Bronchus (tissue), 1 donor: ENCODE results near the genes GAPDHS, IGFLR1, POLR2I and ZNF566.

- PRO-cap, result no peak
Observed at GRCh38 chr19:35533264-35533963, at the start of gene GAPDHS. TSS of gene GAPDHS (plus strand) at chr19:35533456.

DNA sequence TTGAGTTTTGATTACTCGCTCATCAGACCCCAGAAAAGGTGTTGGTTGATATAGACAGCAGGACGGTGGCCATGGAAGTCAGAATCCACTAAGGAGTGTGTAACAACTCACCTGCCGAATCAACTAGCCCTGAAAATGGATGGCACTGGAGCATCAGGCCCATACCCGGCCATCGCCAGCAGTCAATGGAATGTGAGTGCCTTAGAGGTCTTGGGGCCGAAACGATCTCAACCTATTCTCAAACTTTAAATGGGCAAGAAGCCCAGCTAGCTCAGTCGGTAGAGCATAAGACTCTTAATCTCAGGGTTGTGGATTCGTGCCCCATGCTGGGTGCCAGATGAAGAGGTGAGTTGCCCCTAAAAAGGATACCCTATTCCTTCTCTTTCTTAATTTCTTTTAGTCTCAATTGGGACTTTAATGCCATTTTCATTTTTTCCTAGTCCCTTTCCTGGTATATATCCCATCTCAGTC, 10.3 kb upstream of the PMIS2 start:
- PRO-cap, result no peak

DNA sequence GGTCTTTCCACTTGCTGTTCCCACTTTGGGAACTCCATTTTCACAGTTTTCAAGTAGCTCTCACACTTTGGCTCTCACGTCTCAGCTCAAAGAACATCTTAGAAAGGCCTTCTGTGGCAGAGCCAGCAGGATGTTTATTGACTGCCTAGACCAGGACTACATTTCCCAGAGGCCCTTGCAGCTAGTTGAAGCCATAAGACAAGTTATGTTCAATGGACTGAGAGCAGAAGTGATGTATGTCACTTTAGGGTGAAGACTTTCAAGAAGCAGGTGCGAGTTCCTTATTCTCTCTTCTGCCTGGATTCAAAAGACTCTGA, 4.3 kb upstream of the HAUS5 start:
- PRO-cap, result no peak

DNA sequence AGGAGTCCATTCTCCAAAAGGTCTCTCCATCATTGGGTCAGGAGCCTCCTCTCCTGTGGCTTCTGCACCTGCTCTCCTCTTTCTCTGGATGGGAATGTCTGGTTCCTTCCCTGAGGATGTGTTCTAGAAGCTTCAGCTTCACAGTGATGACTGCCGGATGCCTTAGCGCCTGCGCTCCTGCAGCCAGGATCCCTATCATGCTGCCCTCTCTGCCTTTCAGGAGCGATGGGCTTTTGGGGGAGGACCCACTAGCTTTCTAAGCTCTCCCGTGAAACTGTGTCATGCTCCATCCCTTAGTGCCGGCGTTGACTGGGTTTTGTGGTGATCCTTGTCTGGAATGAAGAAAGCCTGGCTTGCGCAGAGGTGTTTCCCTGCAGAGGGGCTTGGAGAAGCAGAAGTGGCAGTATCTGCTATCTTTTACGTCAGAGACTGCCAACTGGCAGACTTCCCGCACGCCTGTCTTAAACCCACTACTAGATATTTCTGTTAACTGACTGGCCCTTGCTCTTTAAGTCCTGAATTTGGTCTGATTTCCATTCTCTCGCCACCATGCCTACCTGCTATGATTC, 3.9 kb upstream of the KMT2B start:
- PRO-cap, result no peak

GRCh38 chr19:35741894-35742945, at the start of gene IGFLR1:
TSS of gene IGFLR1 (minus strand) at chr19:35742452.
- PRO-cap, result bidirectional peak, plus-strand start at chr19:35742558, minus-strand start at chr19:35742441

DNA sequence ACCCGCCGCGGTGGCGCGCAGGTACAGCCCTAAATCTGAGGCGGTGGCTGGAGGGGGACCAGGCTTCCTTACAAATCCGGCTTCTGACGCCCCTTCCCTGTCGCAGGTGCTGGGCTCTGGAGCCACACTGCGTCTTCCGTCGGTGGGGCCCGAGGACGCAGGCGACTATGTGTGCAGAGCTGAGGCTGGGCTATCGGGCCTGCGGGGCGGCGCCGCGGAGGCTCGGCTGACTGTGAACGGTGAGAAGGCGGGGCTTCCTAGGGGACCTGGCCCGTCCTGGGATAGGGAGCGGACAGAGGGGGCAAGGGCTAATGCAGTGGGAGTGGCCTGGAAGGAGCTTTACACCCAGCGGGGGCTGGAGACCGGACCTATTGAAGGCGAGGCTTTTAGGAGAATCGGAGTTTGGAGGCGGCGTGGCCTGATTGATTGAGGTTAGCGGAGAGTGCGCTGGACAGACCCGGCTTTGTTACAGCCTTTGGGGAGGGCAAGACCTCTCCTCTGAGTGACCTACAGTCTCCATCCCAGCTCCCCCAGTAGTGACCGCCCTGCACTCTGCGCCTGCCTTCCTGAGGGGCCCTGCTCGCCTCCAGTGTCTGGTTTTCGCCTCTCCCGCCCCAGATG, 4.4 kb downstream of the KIRREL2 start:
- PRO-cap, result no peak

DNA sequence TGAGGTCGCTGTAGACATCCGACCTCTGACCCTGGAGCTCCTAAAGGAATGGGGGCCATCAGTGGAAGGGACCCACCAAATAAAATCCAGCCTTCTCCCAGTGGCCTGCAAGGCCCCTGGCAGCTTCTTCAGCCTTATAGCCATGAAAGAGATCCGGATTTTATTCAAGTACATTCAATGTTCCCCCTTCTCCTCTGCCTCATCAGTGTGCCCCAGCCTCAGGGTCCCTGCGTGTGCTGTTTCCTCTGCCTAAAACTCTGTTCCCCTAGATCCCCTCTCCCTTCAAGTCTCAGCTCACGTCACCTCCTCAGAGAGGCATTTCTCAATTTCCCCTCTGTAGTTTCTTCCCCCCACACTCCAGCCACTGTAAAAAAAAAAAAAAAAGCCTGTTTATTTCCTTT, 2.3 kb downstream of the HCST start:
- PRO-cap, result unidirectional peak, minus-strand start at position 259 of the sequence

GRCh38 chr19:35958847-35959636, 22.9 kb downstream of the LRFN3 start:
- PRO-cap, result bidirectional peak, plus-strand start at chr19:35959335, minus-strand start at chr19:35959173

DNA sequence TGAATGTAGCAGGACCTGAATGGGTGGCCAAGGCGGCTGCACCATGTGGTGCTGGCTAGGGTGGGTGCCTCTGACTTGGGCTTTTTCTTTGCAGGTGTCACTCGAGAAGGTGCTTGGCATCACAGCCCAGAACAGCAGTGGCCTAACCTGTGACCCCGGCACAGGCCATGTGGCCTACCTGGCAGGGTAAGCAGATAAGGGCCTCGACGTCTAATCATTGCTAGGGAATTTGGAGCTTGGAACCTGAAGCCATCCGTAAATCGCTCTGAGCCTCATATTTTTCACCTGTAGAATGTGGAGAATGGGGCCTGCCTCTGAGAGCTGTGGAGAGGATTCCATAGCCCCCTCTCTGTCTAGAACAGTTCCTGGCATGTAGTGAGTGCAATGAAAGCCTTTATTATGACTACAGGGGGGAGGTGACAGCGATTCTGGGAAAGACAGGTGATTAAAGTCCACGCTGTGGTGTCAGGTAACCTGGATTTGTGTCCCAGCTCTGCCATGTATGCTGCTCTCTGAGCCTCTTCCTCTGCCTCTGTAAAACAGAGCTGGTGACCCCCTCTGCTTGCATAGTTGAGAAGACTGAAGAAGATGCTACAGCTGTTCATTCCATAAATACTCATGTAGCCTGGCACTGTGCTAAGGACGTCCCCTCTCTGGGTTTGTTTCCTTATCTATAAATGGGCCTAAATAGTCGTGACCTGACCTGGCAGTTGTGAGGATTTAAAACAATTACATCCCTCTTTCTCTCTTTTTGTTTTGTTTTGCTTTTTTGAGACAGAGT, 4.2 kb downstream of the WDR62 start:
- PRO-cap, result no peak

- PRO-cap, result bidirectional peak, plus-strand start at chr19:36114941, minus-strand start at chr19:36114891
Observed at GRCh38 chr19:36114678-36115093, at the start of gene POLR2I. TSS of gene POLR2I (minus strand) at chr19:36114875.

DNA sequence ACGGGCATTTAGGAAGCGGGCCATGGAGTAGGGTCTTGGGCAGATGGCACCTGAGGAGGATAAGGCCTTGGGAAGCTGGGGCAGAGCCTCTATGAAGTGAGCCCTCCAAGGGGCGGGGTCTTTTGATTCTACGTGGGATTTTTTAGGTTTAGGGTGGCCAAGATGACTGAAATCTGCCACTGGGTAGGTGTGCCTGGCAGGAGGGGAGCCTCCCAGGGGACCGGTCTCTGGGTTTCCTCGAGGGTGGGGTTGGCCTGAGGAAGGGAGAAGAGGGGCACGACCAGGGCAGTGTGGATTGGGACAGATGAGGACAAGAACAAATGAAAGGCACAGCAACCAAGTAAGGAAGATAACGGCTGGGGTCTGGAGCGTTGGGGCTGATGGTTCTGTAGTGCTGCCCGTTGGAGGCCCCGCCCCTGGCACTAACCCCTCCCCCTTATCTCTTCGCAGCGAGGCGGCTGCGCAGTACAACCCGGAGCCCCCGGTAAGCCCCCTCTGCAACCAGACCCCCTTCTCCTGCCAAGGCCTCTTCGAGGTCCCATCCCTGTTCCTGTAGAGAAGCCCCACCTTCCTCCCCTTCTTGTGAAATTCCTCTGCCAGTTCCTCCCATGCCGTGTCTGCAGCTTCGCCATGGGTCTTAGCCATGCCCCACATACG, 2.1 kb downstream of the CAPNS1 start:
- PRO-cap, result no peak

- PRO-cap, result no peak
Observed at GRCh38 chr19:36214133-36214465, 366 bp downstream of the ZNF565 start.

- PRO-cap, result no peak
Observed at GRCh38 chr19:36215924-36216597, 1.2 kb downstream of the ZNF146 start.

DNA sequence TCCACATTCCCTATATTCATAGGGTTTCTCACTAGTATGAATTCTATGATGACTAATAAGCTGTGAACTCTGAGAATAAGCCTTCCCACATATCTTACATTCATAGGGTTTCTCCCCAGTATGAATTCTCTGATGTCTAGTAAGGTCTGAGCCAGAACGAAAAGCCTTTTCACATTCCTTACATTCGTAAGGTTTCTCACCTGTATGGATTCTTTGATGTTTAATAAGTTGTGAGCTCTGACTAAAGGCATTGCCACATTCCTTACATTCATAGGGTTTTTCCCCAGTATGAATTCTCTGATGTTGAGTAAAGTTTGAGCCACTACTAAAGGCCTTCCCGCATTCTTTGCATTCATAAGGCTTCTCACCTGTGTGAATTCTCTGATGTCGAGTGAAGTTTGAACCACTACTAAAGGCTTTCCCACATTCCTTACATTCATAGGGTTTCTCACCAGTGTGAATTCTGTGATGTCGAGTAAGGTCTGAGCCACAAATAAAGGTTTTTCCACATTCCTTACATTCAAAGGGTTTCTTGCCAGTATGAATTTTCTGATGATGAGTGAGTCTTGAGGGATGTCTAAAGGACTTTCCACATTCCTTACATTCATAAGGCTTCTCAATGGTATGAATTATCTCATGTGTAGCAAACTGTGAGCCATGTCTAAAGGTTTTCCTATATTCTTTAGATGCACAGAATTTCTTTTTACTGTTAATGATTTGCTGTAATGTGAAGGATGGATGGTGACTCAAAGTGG, 30.8 kb upstream of the ZFP82 start:
- PRO-cap, result no peak

DNA sequence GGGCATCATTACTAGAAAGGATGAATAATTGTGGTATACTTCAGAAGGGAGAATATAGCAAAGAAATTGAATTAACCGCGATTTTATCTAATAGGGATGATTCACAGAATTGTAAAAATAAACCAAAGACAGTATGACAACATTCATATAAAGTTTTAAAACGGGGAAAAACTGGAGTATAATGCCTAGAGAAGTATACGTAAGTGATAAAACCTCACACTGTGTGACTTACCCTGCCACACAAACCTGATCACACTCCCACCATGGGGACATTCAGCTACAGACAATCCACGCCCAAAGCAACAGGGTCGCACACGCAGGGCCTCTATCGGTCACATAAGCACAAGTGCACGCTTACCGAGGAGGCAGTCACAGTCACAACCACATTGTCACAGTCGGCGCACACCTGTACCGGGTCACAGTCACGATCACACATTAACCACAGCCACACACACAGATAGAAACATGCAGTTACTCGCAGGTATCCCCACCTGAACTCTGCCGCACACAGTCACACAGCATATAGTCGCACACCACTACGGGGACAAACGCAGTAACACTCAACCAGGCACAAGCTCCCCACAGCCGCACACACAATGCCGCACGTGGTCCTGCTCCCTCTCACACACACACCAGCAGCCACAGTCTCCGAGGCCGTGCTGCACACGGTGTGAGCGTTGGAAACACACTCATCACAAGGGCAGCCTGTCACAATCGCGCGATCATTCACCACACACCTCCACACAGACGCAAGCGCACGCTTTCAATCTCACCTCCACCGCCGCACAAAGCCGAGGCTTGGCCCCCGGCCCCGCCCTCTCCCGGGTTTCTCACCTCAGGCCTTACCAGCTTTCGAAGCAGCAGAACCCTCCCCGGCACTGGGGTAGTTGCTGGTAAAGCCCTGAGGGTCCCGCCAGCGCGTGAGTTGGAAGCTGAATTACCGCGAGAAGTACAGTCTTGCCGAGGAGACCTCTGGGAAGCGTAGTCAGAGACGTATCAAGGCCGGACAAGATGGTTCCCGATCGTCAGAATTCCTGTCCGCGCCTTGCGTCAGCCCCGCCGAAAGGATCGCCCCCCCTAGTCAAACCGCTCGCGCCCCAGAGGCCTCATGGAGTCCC, at the start of gene ZNF566:
Gene ZNF566 (minus strand): TSS at position 922 of the 1,118 bp plus-strand sequence.
- PRO-cap, result bidirectional peak, plus-strand start at position 1,009 of the sequence, minus-strand start at position 880 of the sequence

DNA sequence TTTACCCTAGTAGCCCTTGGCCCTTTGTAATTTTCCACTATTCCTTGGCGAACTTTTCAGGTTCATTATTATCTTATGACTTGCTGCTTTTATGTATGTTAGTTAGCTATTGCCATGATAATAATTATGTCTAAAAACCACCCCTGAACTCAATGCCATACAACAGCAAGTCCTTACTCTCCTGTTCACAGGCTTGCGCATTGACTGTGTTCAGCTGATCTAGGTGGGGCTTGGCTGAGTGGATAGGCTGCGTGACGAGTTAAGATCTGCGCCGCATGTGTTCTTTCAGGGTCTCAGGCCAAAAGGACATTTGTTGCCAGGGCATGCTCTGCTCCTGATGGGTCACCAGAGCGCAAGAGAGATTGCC, 790 bp downstream of the ZNF568 start:
- PRO-cap, result no peak

GRCh38 chr19:37251148-37252235, 33.5 kb downstream of the ZNF383 start:
- PRO-cap, result bidirectional peak, plus-strand start at chr19:37251877, minus-strand start at chr19:37251686

DNA sequence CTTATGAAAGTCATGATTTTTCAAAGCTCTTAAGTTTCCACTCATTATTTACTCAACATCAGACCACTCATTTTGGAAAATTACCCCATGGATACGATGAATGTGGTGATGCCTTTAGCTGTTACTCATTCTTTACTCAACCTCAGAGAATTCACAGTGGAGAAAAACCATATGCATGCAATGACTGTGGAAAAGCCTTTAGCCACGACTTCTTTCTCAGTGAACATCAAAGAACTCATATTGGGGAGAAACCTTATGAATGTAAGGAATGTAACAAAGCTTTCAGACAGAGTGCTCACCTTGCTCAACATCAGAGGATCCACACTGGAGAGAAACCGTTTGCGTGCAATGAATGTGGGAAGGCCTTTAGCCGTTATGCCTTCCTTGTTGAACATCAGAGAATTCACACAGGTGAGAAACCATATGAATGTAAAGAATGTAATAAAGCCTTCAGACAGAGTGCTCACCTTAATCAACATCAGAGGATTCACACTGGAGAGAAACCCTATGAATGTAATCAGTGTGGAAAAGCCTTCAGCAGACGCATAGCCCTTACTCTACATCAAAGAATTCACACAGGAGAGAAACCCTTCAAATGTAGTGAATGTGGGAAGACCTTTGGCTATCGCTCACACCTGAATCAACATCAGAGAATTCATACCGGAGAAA, 18.0 kb downstream of the ZNF527 start:
- PRO-cap, result no peak

GRCh38 chr19:37551021-37551654, 43.5 kb downstream of the ZNF571 start:
- PRO-cap, result no peak

DNA sequence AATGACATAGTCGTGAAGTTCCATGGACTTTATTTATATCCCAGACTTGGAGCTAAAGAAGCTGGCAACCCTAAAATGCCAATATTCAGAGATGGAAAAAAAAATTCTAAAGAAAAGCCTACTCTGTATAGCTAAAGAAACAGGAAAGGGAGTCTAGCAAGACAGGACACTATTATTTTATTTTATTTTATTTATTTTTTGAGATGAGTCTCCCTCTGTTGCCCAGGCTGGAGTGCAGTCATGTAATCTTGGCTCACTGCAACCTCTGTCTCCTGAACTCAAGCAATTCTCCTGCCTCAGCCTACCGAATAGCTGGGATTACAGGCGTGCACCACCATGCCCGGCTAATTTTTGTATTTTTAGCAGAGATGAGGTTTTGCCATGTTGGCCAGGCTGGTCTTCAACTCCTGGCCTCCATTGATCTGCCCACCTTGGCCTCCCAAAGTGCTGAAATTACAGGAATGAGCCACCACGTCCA, 24.3 kb downstream of the ZNF540 start:
- PRO-cap, result no peak